Measurements from ENCODE around the genes AIFM3 and YPEL1.

DNA sequence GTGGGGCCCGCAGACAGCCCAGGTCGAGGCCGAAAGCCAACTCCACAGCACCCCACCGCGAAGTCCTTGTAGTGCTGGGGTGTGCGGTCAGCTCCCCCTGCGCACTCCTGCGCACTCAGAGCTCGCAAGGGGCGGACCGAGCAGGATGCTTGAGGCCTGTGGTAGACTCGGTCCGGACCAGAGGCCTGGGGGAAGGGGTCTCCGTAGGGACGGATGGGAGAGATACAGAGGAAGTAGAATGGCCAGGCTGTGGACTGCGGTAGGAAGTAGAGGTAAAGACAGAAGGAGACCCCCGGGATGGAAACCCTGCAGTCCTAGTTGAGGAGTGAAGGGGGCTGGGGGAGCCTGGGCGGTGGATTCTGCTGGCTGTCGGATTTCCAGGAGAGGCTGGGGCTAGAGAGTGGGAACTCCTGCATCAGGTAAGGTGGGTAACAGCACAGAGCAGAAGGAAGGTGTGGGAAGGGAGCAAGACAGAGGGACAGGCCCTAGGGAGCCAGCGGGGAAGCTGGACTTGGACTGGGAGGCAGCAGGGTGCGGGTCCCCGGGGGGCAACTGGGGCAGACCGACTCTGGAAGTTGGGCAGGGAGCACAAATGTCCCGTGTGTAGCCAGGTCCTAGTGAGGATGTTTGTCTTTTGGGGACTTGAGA is 739 bp upstream of the SCARF2 start:
- RRBS, 2 experiments, result 20% methylated on average over 2 of the region's 24 CpGs; no CpG with 5 or more reads in 1 of the 2 experiments

- RRBS, 2 experiments, result no CpG with 5 or more reads among the region's 2 CpGs
Observed at GRCh38 chr22:20463390-20464094, 25.9 kb upstream of the SCARF2 start.

GRCh38 chr22:20464664-20465447 is 27.2 kb upstream of the SCARF2 start:
- RRBS, 2 experiments, result no CpG with 5 or more reads among the region's 29 CpGs

DNA sequence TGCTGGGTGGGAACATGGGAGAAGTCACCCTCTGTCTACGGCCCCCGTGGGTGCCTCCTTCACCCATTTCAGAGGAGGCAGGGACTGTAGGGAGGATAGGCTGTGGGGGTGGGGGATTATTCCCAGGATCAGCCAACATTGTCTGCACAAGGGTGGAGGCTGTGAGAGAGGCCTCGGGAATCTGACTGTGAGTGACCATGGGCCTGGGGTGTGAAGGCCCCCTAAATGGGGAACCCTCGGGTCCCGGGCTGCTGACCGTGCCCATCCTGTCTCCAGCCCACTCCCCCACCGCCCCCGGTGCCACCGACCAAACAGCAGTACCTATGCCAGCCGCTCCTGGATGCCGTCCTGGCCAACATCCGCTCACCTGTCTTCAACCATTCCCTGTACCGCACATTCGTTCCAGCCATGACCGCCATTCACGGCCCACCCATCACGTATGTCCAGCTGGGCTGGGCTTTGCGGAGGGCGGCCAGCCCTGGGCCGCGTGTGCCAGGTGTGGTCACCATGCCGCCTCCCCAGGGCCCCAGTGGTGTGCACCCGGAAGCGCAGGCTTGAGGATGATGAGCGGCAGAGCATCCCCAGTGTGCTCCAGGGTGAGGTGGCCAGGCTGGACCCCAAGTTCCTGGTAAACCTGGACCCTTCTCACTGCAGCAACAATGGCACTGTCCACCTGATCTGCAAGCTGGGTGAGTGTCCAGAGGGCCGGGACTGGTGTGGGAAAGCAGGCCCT is 77.3 kb downstream of the MED15 start:
- RRBS, 2 experiments, result 95 to 97% methylated on average over 4 of the region's 26 CpGs

- RRBS, 2 experiments, result no CpG with 5 or more reads among the region's 8 CpGs
Observed at GRCh38 chr22:20887170-20887951, 28.6 kb downstream of the SNAP29 start.

GRCh38 chr22:20917651-20918510 is 674 bp downstream of the CRKL start:
- RRBS, 2 experiments, result 1 to 5% methylated on average over 30 to 36 of the region's 71 CpGs

DNA sequence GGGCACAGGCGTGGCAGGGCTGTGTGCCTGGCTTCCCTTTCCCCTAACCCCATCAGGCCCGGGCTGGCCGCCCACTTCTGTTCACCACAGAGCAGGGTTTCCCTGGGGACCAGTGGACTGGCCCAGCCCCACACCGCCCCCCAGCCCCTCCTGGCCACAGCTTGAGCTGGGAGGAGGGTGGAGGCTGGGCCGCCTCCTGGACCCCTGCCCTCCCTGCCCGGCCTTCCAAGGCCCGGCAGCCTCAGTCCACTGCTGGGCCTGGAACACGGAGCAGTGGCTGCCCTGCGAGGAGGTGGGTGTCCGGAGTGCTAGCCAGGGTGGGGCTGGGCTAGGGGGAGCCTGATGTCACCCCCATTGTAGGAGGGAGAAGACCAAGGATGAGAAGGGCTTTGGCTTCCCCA is at the start of gene AIFM3:
Gene AIFM3, plus strand, starts transcription at position 244 of the 401 bp plus-strand sequence.
- RRBS, 2 experiments, result 94% methylated on average over 4 of the region's 10 CpGs

DNA sequence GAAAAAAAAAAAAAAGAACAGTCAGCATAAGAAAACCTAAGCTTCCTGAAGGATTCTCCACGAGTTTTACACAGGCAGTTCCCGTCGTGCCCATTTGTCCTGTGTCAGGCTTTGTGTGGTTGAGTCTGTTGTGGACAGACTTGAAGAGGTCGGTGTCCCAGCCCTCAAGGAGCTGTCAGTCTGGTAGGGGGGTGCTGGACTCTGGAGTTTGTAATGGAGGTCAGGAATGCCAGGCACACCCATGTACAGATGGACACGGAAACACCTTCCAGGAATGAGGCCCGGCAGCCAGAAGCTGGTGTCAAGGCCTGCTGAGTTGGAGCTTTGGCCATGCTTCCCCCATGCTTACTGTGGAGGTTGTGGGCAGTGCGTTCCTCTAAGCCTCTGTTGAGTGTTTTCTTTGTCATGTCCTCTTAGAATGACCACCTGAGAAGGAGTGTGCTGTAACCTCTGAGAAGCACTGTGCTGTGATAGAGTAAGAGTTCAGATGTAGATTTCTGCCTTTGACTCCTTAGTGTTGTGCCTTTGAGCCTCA is 10.9 kb downstream of the UBE2L3 start:
- RRBS, 2 experiments, result no CpG with 5 or more reads among the region's 7 CpGs

DNA sequence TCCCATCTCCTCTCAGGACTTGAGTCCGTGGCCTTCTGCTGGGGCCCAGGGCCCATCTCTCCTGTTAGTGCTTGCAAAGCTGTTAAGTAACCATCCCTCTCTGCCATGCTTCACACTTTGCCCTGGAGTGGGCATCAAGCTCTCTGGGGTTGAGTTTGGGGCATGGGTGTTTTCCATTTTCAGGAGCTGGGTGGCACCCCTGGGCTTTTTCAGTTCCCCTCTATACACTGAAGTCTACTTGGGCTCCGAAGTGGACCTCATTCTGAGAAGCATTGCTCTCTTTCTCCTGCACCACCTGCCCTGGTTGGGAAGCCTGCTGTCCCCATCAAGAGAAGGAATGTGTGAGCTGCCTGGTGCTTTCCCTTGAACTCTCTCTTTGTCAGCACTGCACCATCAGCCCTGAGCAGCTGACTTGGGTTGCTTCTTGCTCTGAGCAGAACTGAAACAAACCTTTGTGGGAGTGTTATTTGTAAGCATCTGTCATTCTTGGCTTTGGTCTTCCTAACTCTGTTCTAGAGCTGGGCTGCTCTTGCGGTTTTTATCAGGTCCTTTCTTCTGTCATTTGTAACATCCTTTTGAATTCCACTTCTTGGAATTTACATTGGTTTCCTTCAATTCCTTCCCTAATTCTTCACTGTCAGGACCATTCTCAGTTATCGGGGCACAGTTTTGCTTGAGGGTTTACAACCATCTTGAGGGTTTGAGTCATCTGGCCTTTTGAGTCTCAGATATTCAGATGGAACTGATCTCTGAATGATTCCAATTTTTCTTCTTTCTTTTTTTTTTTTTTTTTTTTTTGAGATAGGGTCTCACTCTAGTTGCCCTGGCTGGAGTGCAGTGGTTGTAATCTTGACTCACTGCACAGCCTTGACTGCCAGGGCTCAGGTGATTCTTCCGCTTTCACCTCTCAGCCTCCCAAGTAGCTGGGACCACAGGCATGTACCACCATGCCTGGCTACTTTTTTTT is 20.5 kb downstream of the UBE2L3 start:
- RRBS, 2 experiments, result no CpG with 5 or more reads among the region's 5 CpGs

- RRBS, 2 experiments, result no CpG with 5 or more reads among the region's 13 CpGs
Observed at GRCh38 chr22:21591423-21592192, 24.1 kb downstream of the UBE2L3 start.

DNA sequence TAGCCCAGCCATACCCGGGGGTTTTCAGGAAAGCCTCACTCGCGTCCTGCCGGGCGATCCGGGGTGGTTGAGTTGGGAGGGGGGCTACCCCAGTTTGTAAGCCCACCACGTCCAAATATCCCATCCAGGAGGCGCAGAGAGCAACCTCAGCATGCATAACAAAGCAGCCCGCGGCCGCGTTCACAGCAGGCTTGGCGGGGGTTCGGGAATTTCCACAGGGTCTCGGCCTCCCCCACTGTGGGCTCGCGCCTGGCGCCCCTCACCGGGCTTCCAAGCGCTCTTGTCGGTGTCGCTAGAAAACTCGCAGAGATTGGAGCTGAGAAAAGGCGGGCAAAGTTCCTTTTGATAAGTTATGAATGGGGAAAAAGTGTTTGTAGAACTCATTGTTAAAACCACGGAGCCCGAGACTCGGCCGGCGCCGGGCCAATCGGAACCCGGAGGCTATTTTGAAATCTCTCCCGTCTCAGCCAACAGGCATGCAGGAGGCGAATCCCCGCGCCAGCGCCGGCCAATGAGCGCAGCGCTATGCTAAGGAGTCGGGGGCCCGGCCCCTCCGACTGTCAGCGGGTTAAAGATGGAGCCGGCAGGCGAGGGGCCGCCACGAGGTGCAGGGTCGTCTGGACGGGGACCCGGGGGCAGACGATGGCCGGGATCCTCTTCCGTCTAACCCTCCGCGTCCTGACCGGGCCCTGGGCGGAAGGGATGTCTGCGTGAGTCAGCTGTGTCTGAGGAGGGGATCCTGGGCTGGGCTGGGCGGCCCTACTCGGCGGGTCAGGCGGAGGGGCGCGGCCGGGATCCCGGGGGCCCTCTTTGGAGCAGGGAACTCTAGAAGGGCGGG is 9.7 kb downstream of the SDF2L1 start:
- RRBS, 2 experiments, result 1 to 8% methylated on average over 17 to 23 of the region's 68 CpGs

GRCh38 chr22:21671507-21671875 is 5.7 kb downstream of the PPIL2 start:
- RRBS, 2 experiments, result no CpG with 5 or more reads among the region's 3 CpGs

- RRBS, 2 experiments, result 4 to 5% methylated on average over 45 to 53 of the region's 152 CpGs
Observed at GRCh38 chr22:21735276-21736426, at the start of gene YPEL1. YPEL1 (minus strand) TSS chr22:21735794.

DNA sequence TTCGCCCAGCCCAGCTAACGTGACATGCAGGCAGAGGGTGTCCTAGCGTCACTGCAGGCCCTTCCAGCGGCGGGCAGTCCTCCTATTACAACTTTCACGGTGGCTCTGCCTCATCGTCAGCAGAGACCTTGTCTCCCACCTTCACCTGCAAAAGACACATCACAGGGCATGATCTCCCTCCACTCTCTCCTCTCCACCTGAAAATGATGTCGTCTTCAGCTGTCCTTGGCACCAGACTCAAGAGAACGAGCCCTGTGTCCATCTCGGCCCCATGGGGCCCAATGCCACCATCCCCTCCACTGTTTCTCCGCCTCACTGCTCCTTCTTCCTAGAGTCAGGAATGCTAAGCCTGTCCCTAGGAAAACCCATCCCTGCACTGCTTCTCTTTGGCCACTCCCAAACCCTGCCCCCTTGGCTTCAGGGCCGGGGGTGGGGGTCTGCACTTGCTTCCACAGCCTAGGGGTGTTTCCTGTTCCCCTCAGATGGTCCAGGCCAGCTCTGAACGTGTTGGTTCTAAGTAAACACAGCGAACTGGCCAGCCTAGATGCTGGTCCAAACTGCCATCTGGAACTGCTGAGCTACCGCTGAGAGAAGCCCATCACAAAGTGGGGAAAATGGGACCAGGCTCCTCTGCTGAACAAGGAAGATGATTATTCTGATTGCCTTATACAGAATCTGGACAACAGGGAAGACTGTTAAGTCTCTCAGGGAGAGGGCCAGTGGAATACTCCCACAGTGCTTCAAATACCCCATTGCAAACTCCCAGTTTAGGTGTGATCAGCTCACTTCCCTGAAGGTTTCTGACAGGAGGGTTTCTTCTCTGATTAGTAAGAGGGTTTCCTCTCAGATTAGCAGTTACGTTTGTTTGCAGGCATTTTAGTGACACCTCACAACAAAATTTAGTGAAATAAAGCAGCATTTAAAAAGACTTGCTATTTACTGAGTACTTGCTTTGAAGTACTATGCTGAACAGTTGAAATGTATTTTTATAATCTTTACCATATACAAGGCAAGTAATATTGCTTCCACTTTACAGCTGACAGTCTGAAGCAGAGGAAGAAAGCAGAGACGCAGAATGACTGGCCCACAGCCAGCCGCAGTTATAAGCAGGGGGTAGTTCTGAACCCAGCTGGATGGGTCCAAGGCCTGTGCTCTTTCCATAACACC is 23.5 kb upstream of the YPEL1 start:
- RRBS, 2 experiments, result no CpG with 5 or more reads among the region's 18 CpGs

DNA sequence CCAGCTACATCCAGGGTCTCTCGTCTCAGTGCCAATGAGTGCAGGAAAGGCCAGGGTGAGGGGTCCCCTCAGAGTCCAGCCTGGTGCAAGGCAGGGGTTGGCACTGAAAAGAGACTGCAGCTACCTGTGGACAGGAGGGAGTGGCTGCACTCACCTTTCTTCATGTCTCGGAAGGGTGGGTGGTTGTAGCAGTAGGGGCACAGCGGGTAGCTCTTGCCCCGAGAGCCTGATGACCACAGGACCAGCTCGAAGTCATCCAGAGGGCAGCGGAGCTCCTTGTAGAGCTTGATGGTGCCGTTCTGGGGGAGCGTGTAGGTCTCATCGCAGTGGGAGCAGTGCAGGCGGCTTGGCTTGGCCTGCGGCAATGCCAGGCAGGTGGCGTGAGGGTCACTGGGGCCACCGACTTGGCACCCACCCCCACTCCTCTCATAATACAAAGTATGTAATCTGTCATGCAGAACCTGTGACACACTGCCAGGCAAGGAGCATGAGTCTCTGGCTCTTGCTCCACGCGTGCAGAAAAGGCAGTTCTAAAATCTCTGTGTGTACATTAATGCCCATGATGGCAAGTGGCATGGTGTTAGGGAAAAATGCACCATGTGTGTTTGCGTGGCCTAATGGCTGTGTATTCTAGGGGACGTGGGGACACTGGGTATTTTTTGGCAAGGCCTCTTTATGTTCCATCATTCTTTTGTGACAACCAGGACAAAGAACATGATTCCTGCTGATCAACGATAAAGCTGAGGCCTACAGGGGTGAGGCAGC is 5.9 kb upstream of the PPM1F start:
- RRBS, 2 experiments, result no CpG with 5 or more reads among the region's 18 CpGs

DNA sequence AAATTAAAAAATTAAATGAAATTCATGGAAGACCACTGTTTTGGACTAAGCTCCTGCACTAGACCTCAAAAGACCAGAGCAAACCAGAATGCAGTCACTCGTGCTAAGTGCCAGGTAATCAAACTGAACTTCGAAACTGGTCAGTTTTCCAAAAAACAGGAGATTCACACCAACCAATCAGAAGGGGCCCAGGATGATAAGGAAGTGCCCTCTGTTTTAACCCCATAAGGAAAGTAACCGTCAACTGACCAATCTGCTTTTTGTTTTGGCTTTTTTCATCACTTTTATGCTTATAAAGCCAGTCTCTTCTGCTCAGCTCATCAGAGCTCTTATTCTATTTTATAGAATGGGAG is 10.0 kb upstream of the TOP3B start:
- RRBS, 2 experiments, result no CpG with 5 or more reads among the region's 3 CpGs

DNA sequence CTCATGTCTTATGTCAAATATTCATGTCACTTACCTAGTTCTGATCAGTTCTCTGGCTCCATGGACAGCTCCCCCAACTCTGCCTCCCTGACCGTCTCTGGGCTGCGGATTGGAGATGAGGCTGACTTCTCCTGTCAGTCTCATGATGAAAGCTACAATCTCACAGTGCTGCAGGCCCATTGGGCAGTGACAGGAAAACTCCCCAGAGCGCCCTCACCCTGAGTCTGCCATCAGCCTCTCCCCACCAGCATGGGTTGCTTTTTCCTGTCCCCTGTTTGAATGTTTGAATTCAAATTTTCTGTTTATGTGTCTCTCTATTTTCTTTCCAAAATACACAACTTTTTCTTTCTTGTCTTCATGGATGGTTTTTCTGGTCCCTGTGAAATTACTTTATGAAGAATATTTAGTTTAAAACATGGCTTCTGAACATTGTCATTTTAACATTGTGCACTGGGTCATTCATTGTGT is 63.8 kb upstream of the TOP3B start:
- RRBS, 2 experiments, result no CpG with 5 or more reads among the region's 3 CpGs

DNA sequence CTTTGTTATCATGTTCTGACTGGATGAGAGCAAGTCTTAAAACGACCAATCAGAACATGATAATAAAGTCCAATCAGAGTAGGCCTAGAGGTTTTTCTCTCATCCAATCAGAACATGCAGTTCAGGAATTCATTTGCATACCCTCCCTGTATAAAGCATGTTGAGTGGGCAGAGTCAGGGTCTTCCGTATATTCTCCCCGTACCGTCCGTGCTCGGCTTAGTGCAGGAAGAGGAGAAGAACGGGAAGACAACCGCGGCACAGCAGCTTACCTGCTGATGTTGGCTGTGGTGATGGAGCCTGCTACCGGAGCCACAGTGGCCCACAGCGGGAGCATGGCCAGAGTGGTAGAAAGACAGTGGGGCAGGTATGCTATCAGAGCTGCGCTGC is 120.8 kb upstream of the VPREB1 start:
- RRBS, 2 experiments, result no CpG with 5 or more reads among the region's 12 CpGs

DNA sequence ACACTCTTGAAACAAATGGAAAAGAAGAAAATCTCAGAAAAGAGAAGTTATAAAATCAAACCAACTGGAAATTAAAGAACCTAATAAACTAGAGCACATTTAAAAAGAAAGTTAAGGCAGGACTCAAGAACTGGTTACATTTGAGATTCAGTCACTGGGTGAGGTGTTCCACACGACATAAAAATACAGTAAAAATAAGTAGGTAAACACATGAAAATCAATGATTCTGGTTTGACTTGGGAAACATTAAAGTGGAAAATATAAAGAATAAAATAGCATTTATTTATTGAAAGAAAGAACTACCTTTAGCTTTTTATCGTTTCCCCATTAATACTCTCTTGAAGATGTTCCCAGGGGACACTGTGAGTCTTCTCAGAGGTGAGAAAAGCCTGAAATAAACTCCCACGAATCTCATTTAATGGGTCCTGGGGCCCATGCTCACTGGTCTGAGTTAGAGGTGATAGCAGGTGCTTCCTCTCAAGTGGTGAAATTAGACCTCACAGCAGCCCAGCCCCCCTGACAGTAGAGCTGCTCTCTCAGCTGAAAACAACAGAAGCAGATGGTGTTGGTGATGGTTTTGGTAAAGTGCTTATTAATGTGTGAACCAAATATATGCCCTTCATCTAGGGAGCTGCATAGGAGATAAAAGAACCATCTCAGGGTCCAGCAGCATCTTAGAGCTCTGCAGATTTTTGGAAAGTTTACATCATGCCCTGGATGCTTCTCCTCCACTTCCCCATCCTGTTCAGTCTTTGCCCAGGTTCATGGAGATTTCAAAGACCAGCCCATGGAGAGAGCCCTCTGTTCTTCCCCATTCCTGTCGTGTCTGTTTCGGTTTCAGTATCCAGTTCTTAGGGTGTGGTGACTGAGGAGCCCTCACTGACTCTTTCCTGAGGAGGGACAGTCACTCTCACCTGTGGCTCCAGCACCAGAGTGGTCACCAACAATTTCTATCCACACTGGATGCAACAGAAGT is 76.8 kb upstream of the VPREB1 start:
- RRBS, 2 experiments, result no CpG with 5 or more reads among the region's 5 CpGs

DNA sequence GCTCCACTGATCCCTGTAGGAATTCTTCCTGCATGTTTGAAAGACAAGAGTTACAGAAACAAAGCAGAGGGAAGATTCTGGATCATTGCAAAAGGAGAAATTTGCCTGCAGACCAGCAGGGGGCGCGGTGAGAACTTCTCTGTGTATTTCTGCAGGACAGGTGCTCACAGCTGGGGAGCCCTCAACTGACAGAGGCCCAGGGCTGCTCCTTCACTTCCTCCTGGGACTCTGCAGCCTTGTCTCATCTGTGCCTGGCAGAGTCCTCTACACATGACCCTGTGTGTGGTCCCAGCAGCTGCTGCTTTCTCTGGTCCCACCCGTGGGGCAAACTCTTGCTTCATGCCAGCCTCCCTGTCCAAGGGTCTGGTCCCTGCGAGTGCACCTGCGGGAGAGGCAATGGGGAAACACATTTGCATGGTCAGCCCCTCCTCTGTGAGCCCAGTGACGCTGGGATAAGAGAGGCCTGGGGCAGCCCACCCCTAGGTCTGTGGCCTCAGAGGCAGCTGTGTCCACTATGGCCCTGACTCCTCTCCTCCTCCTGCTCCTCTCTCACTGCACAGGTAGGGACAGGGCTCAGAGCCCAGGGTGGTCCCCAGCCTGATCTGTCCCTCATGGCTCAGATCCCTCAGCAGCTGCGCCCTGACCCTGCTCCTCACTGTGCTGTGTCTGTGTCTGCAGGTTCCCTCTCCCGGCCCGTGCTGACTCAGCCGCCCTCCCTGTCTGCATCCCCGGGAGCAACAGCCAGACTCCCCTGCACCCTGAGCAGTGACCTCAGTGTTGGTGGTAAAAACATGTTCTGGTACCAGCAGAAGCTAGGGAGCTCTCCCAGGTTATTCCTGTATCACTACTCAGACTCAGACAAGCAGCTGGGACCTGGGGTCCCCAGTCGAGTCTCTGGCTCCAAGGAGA is 43.2 kb upstream of the VPREB1 start:
- RRBS, 2 experiments, result 52 to 71% methylated on average over 3 to 4 of the region's 12 CpGs